Bronchial epithelial cell (primary cell): ENCODE data around the gene TMED3.

GRCh38 chr15:78860489-78860685, 12.3 kb upstream of the MORF4L1 start:
- RRBS, 2 experiments = no CpG with 5 or more reads among the region's 8 CpGs

DNA sequence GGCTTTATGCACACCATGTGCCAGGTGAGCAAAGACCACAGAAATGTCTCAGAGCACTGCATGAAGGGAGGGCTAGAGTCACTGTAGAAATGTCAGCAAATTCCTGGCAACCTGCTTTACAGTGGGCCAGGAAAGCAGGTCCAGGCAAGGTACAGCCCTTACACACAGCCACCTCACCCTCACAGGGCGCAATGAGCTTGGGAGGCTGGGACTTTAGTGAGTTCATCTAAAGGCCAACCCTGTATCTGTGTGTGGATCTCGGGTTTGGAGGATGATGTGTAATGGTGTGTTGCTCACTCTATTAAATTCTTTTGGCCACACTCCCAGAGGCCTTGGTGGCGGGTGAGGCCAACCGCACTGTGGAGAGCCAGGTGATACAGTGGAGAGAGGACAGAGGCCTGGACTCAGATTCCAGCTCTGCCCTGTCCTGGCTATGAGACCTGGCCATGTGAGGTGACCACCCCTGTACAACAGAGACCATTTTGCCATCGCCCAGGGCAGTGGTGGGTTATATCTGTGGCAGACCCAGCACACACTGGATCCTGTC, 13.9 kb downstream of the CTSH start:
- RRBS, 2 experiments = no CpG with 5 or more reads among the region's 5 CpGs

DNA sequence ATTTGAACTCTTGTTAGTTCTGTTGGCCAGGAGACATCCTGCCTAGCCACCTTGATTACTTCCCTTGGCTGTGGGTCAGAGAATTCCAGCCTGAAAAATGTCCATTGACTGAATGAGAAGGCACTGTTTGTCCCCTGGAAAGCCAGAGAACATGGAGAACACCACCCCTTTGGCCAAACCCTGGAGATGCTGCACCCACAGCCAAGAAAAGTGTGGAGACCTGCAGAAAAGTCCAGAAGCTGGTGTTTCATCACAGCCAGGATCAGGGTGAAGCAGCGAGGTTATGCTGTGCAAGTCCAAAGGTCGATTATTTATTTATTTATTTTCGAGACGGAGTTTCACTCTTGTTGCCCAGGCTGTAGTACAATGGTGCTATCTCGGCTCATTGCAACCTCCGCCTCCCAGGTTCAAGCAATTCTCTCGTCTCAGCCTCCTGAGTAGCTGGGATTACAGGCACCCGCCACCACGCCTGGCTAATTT, 5.4 kb upstream of the CTSH start:
- RRBS, 2 experiments = no CpG with 5 or more reads among the region's 9 CpGs

GRCh38 chr15:78997854-78998577, 53.2 kb upstream of the CTSH start:
- RRBS, 2 experiments = 19 to 33% methylated on average over 5 of the region's 10 CpGs

DNA sequence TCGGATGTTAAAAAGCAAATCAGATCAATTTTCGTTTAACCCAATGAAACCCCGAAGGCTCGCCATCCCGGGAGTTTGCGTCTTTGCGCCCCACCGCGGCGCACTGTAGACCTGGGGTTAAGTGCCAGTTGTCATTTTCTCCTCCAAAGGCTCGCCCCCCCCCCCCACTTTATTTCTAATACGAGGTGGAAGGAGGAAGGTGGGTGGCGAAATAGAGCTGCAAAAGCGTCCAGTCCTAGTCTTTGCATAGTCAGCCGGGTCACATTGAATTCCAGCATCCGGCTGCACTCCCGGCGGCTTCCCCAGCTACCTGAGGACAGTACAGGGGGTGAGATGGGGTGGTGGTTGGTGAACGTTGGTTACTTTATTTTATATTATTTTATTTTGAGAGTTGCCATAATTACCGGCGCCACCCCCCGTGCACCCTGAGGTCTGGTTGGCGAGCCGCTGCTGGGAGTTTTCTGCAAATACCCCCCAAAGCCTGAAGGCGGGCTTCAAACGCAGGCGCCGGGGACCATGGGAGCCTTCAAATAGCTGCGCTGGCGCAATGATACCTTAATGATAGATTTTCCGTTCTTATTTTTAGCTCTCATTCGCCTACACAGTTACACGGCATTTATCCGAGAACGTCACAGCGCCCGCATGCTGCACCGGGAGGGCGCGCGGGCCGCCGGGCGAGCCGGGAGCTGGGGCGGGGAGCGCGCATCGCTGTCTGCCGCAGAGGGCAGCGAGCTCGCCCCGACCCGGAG, 605 bp upstream of the RASGRF1 start:
- RRBS, 2 experiments = 1 to 3% methylated on average over 17 of the region's 54 CpGs

GRCh38 chr15:79310554-79311791, at the start of gene TMED3:
Gene TMED3 (plus strand): TSS chr15:79311112.
- RRBS, 2 experiments = under 1 to 2% methylated on average over 43 to 54 of the region's 92 CpGs

GRCh38 chr15:79972881-79973314, 1.9 kb upstream of the BCL2A1 start:
- RRBS, 2 experiments = no CpG with 5 or more reads among the region's 3 CpGs

DNA sequence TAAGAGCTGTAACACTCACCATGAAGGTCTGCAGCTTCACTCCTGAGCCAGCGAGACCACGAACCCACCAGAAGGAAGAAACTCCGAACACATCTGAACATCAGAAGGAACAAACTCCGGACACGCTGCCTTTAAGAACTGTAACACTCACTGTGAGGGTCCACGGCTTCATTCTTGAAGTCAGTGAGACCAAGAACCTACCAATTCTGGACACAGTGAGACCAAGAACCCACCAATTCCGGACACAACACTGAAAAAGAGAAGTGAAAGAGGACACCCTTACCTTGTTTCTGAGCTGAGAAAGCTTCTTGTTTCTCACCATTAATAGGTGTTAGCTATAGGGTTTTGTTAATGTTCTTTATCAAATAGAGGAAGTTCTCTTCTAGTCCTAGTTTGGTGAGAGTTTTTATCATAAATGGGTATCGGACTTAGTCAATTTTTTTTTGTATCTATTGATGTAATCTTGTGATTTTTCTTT, 41.9 kb upstream of the ZFAND6 start:
- RRBS, 2 experiments = no CpG with 5 or more reads among the region's 8 CpGs

- RRBS, 2 experiments = no CpG with 5 or more reads among the region's 1 CpG
Observed at GRCh38 chr15:80082143-80082552, 22.7 kb downstream of the ZFAND6 start.

- RRBS, 2 experiments = no CpG with 5 or more reads among the region's 9 CpGs
Observed at GRCh38 chr15:80091926-80092585, 32.6 kb downstream of the ZFAND6 start.

- RRBS, 2 experiments = no CpG with 5 or more reads among the region's 22 CpGs
Observed at GRCh38 chr15:80155274-80156390, 2.8 kb downstream of the FAH start.

GRCh38 chr15:80242666-80243395, 9.2 kb downstream of the CTXND1 start:
- RRBS, 2 experiments = no CpG with 5 or more reads among the region's 3 CpGs

GRCh38 chr15:80466946-80467663, 62.9 kb downstream of the ARNT2 start:
- RRBS, 2 experiments = no CpG with 5 or more reads among the region's 16 CpGs

DNA sequence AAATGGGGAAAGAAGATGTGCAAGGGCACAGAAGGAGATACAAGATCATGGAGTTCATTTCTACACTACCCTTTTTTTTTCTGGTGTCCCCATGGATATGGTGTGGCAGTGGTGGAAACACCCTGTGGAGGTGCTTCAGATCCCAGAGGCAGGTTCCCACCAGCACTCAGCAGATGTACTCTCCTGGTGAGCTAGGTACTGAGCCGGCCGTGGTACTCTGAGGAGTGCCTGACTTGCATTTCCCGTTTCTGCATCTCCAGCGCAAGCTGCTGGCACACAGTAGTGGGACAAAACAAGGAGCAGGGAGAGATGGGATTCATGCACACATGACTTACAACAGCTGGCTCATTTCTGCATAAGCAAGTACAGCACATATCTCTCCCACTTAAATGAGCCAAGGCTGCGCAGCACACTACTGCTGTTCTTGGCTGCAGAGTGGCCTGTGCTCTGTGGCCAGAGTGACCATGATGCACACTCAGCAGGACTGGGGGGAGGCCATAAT, 59.3 kb upstream of the ABHD17C start:
- RRBS, 2 experiments = no CpG with 5 or more reads among the region's 5 CpGs

DNA sequence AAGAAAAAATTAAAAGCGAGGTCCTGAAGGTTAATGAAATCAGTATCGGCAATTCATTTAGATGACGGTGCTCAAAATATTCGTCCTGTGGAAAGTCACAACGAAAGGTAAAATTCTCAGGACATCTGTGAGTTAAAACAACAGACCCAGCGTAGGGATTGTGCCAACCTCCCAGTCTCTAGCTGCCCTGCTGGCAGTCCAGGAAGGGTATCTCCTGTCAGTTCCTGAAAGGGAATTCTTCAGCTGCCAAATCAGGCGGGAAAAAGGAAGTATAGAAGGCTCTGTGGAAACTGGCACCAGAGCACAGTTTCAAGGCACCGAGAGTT, 1.2 kb upstream of the ABHD17C start:
- RRBS, 2 experiments = no CpG with 5 or more reads among the region's 8 CpGs

GRCh38 chr15:81024163-81024885, 23.6 kb downstream of the TLNRD1 start:
- RRBS, 2 experiments = no CpG with 5 or more reads among the region's 11 CpGs

- RRBS, 2 experiments = no CpG with 5 or more reads among the region's 17 CpGs
Observed at GRCh38 chr15:81176177-81176990, 20.3 kb upstream of the IL16 start.

DNA sequence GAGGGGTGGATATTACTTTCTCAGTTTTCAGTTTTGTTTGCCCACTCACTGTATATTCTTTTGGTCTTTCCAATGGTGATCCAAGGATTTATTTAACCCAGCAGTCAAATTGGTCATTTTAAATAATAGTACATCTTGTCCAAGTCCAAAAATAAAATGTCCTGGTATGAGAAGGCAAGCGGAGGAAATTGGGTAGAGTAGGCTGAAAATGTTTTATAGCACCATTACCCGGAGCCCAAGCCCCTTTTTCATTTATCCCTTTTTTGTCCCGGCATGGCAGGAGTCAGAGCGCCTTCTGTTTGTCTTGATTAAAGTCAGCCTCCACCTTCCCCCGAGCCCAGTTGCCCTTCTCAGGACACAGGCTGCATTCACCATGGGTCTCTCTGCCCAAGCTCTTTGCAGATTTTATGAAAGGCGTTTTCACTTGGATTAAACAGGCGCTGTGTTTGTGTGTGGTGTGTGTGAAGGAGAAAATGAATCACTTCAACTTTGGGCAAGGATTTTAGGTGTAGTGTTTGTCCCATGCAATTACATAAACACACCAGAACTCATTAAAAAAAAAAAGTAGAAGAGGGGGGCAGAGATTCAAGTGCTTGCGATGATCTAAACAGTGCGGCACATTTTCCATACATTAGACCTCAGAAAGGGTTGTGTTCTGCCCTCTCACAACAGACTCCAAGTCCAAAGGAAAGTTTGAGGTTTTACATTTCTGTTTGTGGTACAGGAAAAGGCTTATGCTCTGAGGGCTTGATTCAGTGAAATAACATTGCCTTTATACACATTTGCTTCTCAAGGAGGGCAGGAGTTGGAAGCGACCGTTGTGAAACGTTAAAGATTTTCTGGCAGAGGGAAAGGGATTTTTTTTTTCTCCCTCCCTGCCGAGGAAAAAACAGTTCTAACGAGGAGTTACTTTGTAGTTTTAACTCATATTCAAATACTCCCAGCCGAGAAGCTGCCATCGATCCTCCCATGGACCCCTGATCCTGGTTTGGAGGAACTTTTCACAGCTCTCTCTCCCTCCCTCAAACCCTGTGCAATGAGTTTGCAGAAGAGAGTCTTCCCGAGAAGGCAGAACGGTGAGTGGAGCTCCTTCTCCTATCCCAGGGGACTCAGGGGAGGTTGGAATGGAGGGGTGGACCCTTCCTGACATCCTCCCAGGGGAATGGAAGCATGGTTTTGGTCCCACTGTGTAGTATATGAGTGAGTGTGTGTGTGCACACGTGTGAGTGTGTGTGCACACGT, 14.4 kb upstream of the IL16 start:
- RRBS, 2 experiments = no CpG with 5 or more reads among the region's 20 CpGs

GRCh38 chr15:81797781-81798073, 248.1 kb downstream of the MEX3B start:
- RRBS, 2 experiments = no CpG with 5 or more reads among the region's 9 CpGs

GRCh38 chr15:82044661-82045413, 981 bp downstream of the MEX3B start:
- RRBS, 2 experiments = 0% methylated on average over 2 of the region's 50 CpGs; no CpG with 5 or more reads in 1 of the 2 experiments